Zone of skin (tissue), 1 donor: ENCODE measurements around the gene PROZ.

DNA sequence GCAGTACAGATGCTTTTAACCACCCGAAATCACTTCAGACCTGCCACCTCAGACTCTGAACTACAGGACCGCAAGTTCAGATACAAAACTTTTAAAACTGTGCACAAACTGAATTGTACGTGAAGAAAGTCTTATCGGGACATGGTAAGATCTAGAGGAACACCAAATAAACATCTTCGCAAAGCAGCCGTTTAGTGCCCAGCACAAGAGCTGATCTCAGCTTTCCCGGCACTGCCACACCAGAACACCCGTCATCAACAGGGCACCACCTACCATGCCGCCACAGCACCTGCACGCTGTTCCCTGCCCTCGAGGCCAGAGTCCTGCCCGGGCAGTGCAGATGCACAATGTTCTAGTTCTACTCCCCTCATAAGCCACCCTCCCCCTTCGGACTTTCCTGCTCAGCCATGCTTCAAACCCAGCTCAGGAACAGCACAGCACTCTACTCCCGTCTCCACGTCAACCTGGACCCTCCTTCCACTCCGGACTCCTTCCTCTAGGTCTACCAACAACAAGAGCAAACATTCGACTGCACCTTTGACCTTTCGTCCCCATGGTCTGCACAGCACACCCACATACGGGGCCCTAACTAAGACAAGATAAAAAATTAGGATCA, 25.2 kb downstream of the TUBGCP3 start:
- RRBS, result 69% methylated on average over 5 of the region's 19 CpGs

GRCh38 chr13:112638285-112638778, 50.4 kb upstream of the TUBGCP3 start:
- RRBS, result no CpG with 5 or more reads among the region's 22 CpGs

DNA sequence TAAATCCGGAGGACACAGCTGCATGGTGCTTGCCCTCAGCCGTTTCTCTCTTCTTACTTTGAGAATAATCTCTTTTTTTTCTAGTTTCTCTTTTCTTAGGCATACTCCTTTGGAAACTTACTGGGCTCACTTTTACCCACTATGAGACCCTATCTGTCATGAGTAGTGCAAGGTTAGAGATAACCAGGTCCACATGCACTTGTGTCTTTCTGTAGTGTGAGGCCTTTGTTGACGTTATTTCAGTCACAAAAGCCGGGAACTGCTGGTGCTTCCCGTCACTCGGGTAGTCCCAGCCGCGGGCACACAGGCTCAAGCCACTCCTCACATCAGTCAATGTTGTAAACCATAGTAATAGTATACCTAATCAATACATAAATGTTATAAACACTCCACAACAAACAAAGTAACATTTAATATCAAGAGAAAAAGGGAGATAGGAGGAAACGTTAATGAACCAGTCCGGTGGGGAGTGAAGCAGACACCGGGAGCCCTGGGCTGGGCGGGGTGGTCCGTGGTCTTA, 81.7 kb downstream of the ATP11A start:
- RRBS, result no CpG with 5 or more reads among the region's 13 CpGs

GRCh38 chr13:112782696-112783472, 93.0 kb downstream of the ATP11A start:
- RRBS, result no CpG with 5 or more reads among the region's 20 CpGs

GRCh38 chr13:112825409-112825837, 135.6 kb downstream of the ATP11A start:
- RRBS, result no CpG with 5 or more reads among the region's 9 CpGs

DNA sequence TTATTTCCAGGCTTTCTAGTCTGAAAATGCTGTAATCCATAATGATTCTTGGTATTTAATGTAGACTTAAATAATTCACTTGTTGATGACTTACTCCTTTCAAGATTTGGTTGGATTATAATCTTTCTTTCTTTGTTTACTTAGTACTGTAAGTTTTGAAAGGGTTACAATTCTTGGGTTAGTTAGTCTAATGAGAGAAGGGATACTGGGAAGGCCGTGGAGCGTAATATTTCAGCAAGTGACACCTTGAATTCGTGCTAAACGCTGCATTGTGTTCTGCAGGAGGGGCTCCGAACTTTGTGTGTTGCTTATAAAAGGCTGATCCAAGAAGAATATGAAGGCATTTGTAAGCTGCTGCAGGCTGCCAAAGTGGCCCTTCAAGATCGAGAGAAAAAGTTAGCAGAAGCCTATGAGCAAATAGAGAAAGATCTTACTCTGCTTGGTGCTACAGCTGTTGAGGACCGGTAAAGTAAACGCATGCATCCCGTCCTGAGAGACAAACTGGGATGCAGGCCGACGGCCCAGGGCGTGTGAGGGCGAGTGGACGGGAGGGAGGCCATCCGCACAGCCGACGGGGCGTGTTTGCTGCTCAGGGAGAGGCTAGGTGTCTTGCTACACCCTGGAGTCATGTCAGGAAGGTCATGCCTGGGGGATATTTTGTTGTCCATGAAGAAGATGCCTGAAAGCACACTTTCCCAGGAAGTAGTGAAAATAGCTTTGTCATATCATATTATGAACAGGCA, 118.1 kb upstream of the MCF2L start:
- RRBS, result no CpG with 5 or more reads among the region's 18 CpGs

DNA sequence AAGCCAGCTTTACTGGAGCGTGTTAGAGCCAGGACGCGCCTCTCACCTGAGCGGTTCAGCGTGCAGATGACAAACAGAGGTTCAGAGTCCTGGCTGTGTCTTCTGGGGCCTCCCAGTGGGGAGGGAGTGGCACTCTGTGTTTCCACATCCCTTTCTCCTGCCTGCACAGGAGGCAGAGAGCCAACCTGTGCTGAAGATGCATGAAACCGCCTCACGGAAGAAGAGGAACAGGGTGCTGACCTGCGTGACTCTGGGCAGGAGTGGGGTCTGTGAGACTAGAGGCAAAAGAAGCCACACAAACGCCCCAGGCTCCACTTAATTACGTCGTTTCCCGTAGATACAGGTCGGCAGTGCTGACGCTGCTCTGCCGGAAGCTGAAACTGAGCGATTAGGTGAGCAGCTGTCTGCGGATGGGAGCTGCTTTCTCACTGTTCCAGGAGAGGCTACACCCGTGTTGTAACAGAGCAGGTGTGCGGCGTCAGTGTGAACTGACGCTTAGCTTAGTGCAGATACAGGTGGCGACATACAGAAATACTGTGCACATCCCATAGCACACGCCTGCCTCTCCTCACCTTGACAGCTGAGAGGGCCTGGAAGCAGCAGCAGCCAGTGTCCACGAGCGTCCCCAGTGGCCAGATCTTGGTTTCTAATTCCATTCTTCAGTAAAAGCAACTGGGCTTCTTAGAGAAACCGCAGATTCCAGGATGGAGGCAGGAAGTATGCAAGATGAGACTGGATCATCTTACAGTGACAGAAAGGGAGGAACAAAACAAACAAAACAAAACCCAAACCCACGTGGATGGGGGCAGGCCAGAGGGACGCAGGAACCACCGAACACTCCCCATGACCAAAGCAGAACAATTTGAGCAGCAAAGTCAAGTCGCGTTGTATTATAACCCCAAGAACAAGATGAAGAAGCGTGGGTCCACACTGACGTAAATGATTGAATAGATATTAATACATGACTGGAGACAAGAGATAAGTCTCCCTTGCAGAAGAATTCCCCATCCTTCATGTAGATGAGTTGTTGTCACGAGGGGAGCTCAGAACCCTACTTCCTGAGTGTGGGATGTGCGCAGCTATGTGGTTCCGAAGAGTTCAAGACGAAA, 37.6 kb upstream of the MCF2L start:
- RRBS, result no CpG with 5 or more reads among the region's 37 CpGs

DNA sequence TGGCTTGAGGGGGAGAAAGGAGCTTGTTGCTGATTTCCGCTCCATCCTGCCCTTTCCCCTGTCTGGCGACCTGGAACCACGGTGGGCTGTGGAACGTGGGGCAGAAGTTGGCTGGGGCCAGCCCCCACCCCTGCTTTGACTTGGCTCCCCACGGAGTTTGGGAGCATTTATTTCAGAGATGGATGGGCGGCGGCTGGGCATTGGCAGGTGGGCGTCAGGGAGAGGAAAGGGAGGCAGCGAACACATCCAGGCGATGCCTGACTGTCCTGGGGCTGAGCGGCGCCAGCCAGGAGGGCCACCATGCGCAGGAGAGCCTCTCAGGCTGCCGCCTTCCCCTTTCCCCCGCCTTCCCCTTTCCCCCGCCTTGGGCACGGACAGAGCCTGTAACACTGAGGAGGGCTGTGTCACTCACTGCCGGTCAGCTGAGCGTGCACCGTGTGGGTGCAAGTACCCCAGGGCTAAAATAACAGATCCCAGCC, 11.3 kb downstream of the MCF2L start:
- RRBS, result no CpG with 5 or more reads among the region's 20 CpGs

- RRBS, result no CpG with 5 or more reads among the region's 13 CpGs
These were observed 29.5 kb downstream of the MCF2L start for GRCh38 chr13:112998536-112998853.

GRCh38 chr13:113045188-113046201, 60.1 kb upstream of the F7 start:
- RRBS, result 73% methylated on average over 17 of the region's 39 CpGs

- RRBS, result no CpG with 5 or more reads among the region's 23 CpGs
These were observed 26.0 kb upstream of the F7 start for GRCh38 chr13:113079384-113080128.

DNA sequence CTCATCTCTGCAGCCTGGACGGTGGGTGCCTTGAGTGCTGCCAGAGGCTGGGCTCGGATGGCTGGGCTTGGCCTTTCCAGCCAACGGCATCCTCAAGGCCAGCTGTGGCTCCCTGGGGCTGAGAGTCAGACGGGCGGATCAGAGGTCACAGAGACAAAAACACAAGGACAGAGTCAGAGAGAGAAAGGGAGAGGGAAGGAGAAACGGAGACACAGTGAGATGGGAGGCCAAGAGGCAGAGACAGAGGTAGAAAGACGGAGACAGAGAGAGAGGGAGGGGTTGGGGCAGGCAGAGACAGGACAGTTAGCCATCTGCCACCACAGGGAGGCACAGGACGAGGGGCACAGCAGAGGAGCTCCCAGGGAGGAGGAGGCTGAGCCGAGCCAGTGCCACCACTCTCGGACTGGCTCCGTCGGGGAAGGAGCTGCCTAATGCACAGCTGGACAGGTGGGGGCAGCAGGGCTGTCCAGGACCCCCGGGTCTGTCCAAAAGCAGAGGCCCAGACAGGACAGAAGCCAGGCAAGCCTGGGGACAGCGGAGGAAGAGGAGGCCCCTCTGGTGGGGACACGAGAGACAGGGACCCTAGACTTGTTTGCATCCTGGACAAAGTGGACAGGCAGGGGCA, 512 bp downstream of the F10 start:
- RRBS, result no CpG with 5 or more reads among the region's 15 CpGs

- RRBS, result 25% methylated on average over 3 of the region's 16 CpGs
These were observed at the start of gene PROZ for GRCh38 chr13:113157960-113158724. Gene PROZ, plus strand, starts transcription at chr13:113158648.

DNA sequence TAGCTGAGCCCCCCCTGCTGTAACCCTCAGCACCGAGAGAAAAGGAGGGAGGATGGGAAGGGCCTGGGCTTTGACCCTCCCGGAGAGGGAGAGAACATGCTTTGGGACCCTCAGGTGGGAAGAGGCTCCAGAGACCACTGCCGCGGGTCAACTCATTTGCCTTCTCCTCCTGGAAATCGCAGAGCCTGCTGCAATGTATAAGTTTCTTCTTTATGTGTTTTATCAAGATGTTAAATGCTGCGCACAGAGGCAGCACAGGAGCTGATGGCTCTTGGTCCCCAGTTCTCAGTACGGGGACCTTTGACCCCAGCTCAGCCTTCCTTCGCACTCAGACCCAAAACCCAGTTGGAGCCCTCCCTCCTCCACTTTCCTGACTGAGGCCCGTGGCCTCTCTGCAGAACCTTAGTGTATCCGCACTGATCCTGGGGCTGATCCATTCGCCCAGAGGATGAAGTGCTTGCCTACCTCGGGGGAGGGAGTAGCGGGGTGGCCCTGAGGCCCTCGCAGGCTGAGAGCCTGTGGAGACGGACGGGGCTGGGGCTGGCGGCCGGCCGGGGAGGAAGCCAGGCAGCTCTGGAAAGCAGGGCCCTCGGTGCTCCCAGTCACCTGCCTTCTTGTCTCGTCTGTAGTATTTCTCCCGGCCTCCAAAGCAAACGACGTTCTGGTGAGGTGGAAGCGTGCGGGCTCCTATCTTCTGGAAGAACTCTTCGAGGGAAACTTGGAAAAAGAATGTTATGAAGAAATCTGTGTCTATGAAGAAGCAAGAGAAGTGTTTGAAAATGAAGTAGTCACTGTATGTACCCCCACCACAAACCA, 1.1 kb downstream of the PROZ start:
- RRBS, result 63% methylated on average over 2 of the region's 27 CpGs

DNA sequence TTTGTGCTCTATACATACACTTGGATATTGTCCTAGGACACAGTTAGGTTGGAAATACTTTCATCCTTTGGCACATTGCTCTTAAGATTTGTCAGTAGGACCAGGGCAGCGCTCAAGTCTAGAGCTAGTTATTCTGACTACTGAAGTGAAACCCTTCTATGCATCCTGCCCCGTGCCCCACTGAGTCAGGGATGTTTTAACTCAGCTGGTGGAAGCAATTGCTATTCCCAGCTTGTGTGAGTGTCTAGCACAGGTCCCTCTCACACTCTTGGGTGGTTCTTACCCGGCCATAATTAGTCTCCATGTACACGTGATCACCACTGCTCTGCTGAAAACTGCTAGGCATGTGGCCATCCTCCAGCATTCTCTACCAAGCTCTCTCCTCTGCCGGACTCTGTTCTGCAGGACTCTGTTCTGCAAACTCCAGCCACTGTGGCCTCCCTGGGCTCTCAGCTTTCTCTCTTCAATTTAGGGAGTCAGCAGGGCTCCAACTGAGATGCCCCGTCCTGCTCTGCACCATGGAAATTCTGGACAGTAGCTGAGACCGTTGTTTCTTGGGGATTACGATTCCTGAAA, 11.2 kb downstream of the PROZ start:
- RRBS, result 83% methylated on average over 1 of the region's 8 CpGs

GRCh38 chr13:113216173-113217092, 7.0 kb downstream of the CUL4A start:
- RRBS, result no CpG with 5 or more reads among the region's 8 CpGs

DNA sequence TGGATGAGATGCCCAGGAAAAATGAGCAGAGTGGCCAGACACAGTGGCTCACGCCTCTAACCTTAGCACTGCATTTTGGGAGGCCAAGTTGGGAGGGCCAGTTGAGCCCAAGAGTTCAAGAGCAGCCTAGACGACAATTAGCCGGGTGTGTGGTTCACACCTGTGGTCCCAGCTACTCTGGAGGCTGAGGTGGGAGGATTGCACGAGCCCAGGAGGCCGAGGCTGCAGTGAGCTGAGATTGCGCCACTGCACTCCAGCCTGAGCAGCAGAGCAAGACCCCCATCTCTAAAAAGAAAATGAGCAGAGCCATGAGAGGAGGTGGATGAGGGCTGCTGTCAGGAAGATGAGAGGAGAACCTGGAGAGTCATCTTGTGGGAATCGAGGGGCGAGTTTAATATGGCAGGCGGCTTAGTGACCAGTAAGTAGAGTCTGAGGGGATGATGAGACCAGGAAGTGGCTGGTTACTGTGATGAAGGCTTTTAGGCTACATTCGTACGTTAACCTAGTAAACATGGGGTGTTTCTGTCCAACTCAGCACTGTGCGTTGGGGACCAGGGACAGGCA, 13.3 kb downstream of the CUL4A start:
- RRBS, result no CpG with 5 or more reads among the region's 12 CpGs

GRCh38 chr13:113239062-113239765, 29.8 kb downstream of the CUL4A start:
- RRBS, result no CpG with 5 or more reads among the region's 20 CpGs

- RRBS, result no CpG with 5 or more reads among the region's 22 CpGs
These were observed 23.4 kb upstream of the LAMP1 start for GRCh38 chr13:113273508-113274116.

- RRBS, result 1% methylated on average over 34 of the region's 65 CpGs
These were observed 481 bp downstream of the LAMP1 start for GRCh38 chr13:113297333-113298107.